Breast (tissue), 4 donors: ENCODE results near the gene FUBP3.

GRCh38 chr9:129866434-129867248 is 31.4 kb downstream of the USP20 start:
- PRO-cap, 3 experiments: no peak in any of the 3 experiments
- RRBS: 85% methylated on average over 6 of the region's 20 CpGs

GRCh38 chr9:129919841-129920133 is 84.5 kb downstream of the USP20 start:
- PRO-cap, 3 experiments: no peak in any of the 3 experiments
- RRBS: no CpG with 5 or more reads among the region's 2 CpGs

- PRO-cap, 3 experiments: no peak in any of the 3 experiments
- RRBS: no CpG with 5 or more reads among the region's 9 CpGs
Observed at GRCh38 chr9:129996813-129997205, 46.2 kb downstream of the FNBP1 start.

GRCh38 chr9:130000379-130000719 is 42.6 kb downstream of the FNBP1 start:
- PRO-cap, 3 experiments: no peak in any of the 3 experiments
- RRBS: no CpG with 5 or more reads among the region's 4 CpGs

GRCh38 chr9:130028373-130029731 is 14.1 kb downstream of the FNBP1 start:
- PRO-cap, 3 experiments: no peak in any of the 3 experiments
- RRBS: no CpG with 5 or more reads among the region's 11 CpGs

DNA sequence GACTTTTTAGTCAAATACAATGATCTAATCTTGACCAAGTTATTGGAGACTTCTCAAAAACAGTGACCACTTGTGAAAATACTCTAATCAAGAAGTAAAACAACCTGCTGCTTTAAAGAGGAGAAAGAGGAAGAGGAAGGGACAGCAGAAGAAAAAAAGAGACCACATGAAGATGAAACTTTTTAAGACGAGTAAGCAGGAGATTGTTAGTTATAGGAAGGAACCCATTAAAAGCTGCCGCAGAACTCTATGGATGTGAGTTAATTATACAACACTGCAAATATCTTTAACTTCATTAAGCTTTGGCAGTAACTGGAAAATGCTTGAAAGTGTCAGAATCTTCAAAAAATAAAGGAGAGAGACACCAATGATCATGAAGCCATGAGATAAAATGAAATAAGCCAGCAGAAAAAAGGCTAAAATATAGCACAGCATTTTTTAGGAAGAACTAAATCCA is 2.4 kb upstream of the FNBP1 start:
- PRO-cap, 3 experiments: no peak in any of the 3 experiments
- RRBS: no CpG with 5 or more reads among the region's 2 CpGs

- PRO-cap, 3 experiments: no peak in any of the 3 experiments
- RRBS: no CpG with 5 or more reads among the region's 14 CpGs
Observed at GRCh38 chr9:130112144-130112524, 58.4 kb downstream of the GPR107 start.

- PRO-cap, 3 experiments: no peak in any of the 3 experiments
- RRBS: 21% methylated on average over 8 of the region's 34 CpGs
Observed at GRCh38 chr9:130184960-130185957, 13.1 kb downstream of the NCS1 start.

DNA sequence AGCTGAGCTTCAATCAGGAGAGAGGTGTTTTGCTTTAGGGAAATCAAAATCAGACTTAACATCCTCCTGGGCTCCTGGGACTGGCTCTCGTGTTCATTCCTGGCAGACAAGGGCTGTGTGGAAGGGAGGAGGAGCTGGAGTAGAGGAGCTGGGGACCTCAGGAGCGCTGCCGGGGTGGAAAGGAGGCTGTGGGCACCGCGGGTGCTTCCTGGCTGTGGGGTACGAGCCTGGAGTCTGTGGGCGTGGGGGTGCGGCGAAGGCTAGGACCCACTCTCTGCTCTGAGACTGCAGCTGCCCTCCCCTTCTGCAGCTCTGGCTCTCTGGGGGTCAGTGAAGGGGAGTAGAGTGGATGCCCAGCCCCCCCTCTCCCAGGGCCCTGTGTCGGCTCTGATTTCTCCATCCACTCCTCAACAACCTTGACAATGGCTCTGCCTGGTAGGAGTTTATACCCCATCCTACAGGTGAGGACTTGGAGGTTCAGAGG is 22.0 kb downstream of the NCS1 start:
- PRO-cap, 3 experiments: no peak in any of the 3 experiments
- RRBS: no CpG with 5 or more reads among the region's 10 CpGs

GRCh38 chr9:130201345-130202134 is 29.3 kb downstream of the NCS1 start:
- PRO-cap, 3 experiments: peak in 1 of 3 experiments; most common minus-strand start chr9:130201499 (in 1)
- RRBS: no CpG with 5 or more reads among the region's 19 CpGs

DNA sequence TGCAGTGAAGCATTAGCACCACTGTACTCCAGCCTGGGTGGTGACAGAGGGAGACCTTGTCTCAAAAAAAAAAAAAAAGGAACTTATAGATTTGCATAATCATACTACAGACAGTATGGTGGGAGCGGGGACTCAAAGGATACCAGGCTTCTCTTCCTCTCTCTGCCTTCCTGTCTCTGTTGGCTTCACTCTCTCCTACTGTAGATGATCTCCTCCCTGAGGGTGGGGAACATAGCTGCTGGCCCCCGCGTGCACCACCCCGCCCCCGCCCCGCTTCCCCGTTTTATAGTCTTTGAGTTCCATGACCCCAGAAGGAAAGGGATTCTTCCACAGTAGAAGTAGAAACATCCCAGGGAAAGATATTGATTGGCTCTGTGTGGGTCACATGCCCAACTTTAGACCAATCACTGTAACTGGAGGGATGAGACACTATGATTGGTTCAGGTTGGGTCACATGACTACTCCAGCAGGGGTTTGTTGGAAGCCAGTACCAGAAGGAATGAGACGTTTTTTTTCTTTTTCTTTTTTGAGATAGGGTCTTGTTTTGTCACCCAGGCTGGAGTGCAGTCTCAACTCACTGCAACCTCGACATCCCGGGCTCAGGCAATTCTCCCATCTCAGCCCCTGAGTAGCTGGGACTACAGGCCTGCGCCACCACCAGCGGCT is 11.3 kb upstream of the HMCN2 start:
- PRO-cap, 3 experiments: no peak in any of the 3 experiments
- RRBS: no CpG with 5 or more reads among the region's 12 CpGs

DNA sequence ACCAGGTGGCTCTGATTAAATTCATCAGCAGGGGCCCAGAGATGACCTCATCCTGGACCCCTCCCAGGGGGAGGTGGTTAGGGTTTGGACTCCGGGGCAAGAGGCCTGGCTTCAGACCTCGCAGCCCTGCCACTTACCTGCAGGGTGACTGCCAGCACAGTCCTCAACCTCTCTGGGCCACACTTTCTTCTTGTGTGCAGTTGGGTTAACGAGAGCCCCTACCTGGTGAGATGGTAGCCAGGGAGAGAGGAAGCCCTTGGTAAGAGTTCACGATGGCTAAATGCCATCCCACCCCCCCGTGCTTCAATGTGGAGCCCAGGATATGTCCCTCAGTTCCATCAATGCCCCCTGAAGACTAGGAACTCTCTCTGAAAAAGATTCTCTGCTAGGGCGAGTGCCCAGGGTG is 23.8 kb downstream of the HMCN2 start:
- PRO-cap, 3 experiments: no peak in any of the 3 experiments
- RRBS: no CpG with 5 or more reads among the region's 6 CpGs

DNA sequence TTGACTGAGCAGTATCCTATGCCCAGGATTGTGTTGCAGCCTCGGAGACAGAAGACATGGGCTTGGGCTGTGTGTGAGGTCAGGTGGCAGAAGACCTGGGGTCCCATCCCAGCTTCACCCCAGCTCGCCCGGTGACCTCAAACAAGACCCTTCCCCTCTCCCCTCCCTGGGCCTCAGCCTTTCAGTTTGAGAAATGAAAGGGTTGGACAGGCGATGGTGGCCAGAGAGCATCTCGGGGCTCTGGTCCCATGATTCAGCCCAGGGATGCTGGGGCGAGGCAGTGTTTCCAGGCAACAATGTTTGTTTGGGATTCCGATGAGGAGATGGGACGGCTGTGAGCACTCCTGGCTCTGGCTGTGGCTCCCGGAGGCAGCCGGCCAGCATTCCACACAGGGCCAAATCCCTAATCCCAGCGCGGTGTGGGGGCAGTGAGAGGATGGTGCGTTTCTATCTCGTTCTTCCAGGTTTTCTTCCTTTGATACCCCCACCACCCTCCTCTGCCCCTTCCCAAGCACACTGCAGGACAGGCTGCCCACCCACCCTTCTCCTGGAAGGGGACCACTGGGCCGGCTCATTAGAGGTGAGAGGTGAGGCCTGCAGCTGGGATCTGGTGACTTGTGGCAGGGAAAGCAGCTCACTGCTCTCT is 66.0 kb downstream of the HMCN2 start:
- PRO-cap, 3 experiments: no peak in any of the 3 experiments
- RRBS: no CpG with 5 or more reads among the region's 15 CpGs

DNA sequence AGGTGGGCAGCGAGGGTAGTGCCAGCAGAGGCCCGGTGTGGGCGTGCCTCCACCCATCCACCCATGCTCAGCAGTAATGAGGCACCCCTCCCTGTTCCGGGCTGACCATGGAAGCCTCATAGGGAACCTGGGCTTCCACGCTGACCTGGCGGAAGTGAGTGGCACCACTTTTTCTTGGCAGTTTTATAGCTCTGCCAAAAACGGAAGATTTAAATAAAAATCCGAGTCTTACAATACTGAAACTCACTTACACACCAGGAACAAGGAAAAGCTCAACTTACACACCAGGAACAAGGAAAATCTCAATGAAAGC is 30.6 kb upstream of the ASS1 start:
- PRO-cap, 3 experiments: no peak in any of the 3 experiments
- RRBS: 78% methylated on average over 3 of the region's 8 CpGs

DNA sequence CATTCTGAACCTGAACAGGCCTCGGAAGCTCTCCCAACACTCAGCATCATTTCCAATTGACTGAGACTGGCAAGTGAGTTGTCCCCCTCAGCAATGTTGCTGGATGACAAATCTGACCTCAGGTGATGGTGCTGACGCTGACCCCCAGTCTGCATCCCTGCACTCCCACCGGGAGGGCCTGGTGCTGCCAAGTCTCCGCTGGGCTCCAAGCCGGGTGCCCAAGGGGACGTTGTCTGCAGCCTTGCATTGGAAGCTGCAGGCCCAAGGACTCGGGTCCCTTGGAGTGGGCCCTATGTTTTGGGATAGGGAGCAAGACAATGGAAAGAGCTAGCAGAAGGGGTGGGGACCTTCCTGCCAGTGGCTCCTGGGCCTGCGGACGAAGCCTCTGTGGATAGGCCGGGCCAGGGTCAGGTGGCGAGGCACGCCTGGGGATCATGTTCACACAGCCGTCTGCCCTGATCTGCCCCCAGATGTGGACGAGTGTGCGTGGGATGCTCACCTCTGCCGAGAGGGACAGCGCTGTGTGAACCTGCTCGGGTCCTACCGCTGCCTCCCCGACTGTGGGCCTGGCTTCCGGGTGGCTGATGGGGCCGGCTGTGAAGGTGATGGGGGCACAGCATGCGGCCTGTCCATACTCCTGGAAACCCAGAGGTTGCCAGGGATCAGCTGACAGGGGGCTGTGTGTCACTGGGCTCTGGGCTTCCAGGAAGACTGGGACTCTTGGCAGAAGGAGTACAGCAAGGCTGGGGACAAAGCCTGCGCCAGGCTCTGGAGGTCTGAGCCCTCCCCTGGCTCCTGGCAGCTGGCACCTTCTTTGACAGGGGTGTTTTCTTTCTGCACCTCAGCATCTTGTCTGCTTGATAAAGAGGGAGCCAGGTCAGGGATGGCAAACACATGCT is 16.6 kb upstream of the ASS1 start:
- PRO-cap, 3 experiments: no peak in any of the 3 experiments
- RRBS: 86% methylated on average over 3 of the region's 24 CpGs

DNA sequence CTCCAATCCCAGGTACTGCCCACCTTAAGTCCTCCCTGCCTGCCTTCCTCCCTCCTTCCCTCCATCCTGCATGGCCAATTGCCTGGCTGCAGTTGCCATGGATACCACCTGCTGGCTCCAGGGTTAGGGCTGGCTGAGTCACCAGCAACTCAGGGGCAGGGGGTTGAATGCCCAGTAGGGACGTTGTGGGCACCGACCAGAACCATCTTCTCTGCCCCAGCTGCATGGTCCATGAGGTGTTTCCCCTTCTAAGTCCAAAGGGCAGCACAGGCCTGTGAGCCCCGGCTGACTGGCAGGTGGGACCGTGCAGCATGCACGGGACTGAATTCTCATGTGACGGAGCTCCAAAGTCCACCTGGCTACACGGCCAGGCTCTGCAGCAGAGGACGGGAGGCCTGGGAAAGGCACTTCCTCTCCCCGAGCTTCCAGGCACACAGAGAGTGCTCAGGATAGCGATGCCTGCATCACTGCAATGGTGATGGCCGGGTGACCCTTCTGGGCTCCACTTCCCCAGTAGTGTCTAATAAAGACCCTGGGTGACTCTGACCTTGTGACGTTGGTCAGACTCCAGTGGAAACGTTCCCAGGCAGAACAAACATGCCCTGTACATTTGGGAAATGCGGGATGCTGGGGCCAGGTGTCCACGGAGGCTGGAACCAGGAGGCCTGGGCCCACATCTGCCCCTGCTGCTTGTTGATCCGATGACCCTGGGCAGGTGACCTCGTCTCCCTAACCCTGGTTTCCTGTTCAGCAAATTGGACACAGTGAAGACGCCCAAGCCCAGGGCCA is 5.8 kb downstream of the ASS1 start:
- PRO-cap, 3 experiments: no peak in any of the 3 experiments
- RRBS: no CpG with 5 or more reads among the region's 18 CpGs

GRCh38 chr9:130498565-130499393 is 54.0 kb downstream of the ASS1 start:
- PRO-cap, 3 experiments: no peak in any of the 3 experiments
- RRBS: no CpG with 5 or more reads among the region's 10 CpGs

DNA sequence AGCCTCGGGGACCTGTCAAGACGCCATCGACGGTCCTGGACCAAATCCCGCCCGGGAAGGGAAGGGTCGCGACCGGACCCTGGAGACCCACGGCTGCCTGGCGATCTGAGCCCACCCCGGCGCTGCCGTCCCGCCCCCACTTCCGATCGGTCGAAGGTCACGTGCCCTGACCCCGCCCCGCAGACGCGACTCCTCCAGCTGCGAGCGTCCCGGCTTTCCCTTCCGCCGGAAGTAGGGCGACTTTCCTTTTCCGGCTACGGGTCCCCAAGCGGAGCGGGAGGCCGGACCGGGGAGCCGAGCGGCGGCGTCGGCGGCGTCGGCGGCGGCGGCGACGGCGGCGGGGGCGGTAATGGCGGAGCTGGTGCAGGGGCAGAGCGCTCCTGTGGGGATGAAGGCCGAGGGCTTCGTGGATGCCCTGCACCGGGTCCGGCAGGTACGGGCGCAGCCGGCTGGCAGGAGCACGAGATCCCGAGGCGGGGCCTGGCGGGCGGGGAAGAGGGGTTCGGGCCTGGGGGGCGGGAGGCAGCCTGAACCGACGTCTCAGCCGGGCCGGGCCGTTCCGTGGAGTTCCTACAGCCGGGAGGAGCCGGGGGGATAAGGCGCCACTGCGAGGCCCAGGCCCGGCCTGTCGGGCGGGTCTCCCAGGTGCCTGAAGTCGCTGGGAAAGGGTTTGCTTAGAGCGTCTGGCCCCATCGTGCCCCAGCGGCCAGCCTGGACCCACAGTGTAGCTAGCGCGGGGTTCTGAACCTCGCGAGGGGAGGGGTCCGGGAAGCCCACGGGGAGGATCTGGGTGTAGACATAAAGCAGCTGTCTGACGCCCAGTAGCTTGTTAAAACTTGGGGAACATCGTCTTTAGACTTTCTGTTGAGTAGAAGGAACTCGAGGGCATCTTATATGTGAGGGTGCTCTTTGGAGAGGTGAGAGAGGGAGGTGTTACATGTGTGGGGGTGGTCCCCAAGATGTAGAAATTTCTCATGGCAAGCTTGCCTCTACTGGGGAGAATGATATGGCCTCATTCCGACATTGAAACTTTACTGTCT is at the start of gene FUBP3:
Gene FUBP3, plus strand, starts transcription at position 246 of the 1,040 bp plus-strand sequence.
- PRO-cap, 3 experiments: peak in 3 of 3 experiments; most common plus-strand start position 267 of the sequence (in 3); most common minus-strand start position 132 of the sequence (in 3)
- RRBS: under 1% methylated on average over 24 of the region's 94 CpGs

DNA sequence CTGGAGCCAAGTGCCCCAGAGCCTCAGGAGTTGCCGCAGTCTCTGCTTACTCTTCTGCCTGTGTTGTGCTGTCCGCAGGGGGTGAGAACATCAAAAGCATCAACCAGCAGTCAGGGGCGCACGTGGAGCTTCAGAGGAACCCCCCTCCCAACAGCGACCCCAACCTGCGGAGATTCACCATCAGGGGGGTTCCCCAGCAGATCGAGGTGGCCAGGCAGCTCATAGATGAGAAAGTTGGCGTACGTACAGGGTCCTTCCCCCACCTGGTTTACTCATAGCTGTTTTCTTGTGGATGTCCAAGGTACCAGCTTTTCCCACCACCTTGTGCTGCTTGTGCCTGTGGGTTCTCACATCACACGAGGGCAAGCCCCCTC is 33.9 kb upstream of the PRDM12 start:
- PRO-cap, 3 experiments: no peak in any of the 3 experiments
- RRBS: no CpG with 5 or more reads among the region's 10 CpGs

GRCh38 chr9:130766471-130766863 is 68.6 kb upstream of the ABL1 start:
- PRO-cap, 3 experiments: no peak in any of the 3 experiments
- RRBS: no CpG with 5 or more reads among the region's 4 CpGs